Mesenchymal stem cell of adipose (primary cell): Measurements from ENCODE around the genes ITPRID2, DNAJC10 and GULP1.

DNA sequence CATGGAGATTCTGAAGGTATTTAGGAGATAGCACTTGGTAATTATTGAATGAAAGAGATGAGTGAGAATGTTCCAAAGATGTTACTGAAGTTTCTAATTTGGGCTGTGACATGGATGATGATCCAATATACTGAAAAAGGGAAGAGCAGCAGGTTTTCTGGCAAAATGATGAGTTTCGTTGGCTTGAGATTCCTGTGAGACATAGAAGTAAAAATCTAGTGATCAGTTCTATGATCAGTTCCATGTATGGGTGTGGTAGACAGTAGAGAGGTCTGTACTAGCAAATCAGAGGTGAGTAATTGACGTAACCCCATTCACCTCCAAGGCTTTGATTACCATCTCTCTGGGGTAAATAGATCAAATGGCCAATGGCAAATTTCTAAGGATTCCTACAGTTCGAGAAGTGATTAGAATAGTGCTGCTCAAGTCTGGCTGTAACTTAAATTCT lies 6.3 kb downstream of the ITGA4 start:
- CAGE, long polyA plus RNA, result no peak

DNA sequence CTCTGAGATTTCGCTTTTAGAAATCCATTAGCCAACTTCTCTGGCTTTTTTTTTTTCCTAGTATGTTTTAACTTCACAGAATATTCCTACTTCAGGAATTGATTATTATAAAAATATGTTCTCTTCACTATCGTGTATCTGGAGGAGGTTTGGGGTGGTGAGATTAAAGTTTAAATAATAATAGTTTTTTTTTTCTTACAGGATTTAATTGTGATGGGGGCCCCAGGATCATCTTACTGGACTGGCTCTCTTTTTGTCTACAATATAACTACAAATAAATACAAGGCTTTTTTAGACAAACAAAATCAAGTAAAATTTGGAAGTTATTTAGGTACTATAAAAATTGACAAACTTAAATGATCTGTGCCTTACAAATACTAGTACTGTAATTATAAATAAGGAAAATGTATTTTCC lies 22.8 kb downstream of the ITGA4 start:
- CAGE, long polyA plus RNA, result no peak

DNA sequence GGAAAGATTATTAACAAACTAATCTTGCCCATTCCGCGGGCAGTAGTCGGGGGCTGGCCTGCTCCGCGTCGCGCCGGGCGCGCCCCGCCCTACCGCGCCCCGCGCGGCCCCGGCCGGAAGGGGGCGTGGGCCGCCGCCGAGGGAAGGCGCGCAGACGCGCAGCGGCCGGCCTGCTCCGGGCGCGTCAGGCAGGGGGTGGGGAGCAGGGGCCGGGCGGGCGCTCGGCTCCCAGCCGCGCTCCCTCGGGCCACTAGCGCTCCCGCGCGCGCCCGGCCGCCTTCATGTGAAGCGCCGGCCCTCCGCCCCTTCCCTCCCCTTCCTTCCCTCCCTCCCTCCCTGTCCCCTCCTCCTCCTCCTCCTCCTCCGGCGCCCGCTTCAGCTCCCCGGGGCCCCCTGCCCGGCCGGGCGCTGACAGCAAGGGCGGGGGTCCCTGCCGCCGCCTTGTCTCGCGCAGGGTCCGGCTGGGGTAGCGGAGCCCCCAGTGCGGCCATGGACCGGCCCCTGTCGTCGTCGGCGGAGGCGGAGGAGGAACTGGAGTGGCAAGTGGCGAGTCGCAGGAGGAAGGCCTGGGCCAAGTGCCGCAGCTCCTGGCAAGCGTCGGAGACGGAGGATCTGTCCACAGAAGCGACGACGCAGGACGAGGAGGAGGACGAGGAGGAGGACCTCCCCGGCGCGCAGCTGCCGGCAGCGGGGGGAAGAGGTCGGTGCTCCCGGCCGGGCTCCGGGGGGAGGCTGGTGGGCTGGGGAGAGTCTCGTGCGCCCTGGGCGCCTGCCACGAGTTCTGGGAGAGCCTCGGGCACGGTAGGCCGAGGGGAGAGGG lies at the start of gene ITPRID2:
ITPRID2 (plus strand) TSS at position 153 of the 820 bp plus-strand sequence.
- CAGE, long polyA plus RNA, result no peak

DNA sequence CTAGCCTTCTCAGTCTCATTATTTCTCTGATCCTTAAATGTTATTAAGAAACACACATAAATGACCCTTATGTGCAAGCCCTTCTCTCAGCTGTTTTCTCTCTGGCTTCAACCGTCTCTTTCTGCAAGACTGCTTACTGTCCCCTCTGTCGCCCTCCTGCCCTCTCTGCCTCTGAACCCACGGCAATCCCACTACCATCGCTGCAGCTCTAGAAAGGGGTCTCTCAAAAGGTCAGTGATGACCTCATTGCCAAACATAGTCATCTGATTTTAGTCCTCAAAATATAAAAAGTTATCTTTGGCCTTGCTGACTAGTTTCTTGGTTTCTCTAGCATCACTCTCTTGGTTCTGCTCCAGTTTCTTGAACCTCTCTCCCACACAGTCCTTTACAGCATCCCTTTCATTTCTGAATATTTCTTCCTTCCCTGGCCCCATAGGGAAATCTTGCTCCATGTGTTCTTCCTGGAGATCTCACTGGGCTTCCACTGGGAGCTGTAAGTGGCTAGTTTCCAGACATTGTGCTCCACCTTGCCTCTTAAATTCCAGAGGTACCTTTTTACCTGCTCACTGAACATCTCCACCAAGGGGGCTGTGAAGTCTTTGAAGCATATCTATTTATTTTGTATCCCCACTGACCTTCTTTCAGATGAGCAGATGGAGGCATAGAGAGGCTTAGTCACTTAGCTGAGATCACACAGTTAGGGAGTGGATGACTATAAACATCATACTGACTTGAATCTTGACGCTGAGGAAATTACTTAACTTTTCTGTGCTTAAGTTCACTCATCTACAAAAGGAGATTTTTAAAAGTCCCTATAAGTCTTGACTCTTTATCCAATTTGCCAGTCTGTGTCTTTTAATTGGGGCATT lies 96.1 kb downstream of the PDE1A start:
- CAGE, long polyA plus RNA, result no peak

DNA sequence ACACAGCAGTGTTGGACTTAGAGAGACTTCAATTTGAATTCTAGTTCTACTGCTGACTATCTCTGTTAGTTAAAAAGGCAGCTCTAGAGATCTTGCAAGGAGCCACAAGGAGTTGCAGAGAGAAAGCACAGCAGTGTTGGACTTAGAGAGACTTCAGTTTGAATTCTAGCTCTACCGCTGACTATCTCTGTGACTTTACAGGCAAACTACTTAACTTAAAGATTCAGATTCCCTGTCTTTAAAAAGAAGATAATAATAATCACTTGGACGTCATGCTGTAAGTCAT lies 131.9 kb upstream of the DNAJC10 start:
- CAGE, long polyA plus RNA, result no peak

GRCh38 chr2:182715705-182716714 lies at the start of gene DNAJC10:
Gene DNAJC10, plus strand, starts transcription at chr2:182716257.
- CAGE, long polyA plus RNA, result no peak

DNA sequence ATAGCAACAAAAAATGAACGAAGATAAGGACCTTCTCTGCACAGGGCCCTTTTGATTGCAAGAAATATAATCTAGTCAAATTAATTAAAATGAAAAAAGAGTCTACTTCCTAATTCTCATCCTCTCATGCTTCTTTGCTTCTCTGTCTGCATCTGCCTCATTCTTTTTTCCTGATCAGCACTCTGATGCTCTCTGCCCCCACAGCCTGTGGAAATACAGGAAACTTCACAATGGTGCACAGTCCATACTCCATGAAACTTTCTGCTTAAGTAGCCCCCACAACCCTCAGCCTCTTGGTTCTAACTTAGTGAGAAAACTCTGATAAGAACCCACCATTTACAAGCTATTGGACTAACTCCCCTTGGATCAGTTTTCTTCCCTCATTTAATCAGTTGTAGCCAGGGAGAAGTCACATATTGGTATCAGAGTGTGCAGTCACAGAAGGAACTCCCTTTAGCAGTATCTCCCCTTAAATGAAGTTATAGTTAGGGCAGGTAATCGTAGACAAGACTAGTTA lies 47.3 kb upstream of the FRZB start:
- CAGE, long polyA plus RNA, result no peak

- CAGE, long polyA plus RNA, result no peak
These were observed 43.7 kb downstream of the FSIP2 start for GRCh38 chr2:185782357-185782630.

GRCh38 chr2:186607612-186608180 lies 17.8 kb downstream of the ITGAV start:
- CAGE, long polyA plus RNA, result no peak

DNA sequence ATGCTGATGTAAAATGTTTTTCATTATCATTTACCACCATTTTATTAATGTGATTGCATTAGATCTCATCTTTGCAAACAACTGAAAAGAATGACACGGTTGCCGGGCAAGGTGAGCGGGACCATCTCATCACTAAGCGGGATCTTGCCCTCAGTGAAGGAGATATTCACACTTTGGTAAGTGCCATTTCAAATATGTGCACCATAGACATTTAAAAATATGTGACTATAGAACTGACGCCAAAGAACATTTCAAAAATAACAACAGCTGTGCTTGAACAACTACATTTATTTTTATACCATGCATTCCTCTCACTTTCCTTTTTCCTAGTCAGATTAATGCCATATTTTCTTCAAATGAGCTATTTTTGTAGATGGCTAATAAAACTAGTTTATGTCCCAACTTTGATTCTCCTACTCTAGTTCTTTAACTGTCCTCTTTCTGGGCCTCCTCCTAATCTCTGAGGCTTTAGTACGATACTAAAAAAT lies 24.2 kb upstream of the FAM171B start:
- CAGE, long polyA plus RNA, result no peak

DNA sequence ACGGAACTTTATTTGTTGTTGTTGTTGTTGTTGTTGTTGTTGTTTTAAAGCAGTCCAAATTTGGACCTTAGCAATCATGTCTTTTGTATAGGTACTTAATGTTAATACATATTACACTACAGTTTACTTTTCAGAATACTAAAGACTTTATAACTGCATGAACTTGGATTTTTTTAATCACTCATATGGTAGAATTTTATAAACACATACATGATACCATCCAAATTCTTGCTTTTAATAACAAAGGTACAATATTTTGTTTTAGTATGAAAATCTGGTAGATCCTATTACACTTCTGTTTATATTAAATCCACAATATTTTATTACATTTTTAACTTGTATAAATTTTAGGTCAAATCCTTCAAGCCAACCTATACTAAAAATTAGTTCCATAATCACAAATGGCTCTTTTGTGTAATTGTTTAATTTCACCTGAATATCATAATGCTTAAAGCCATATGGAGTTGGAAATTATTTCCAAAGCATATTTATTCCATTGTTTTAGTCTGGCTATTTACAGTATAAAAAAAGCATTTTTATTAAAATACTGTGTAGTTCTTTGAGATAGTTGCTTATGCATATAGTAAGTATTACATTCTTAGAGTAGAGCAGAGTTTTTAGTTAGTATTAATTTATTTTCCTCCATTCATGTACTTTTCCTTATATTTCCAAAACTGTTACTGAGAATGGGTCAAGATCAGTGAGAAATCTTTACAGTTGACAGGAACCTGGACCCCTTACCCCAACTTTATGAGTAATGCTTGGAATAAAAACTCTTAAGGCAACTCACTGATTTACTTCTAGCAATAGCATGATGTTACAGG lies 16.0 kb upstream of the FAM171B start:
- CAGE, long polyA plus RNA, result no peak

GRCh38 chr2:186951744-186952043 lies 102.7 kb upstream of the ZSWIM2 start:
- CAGE, long polyA plus RNA, result no peak

DNA sequence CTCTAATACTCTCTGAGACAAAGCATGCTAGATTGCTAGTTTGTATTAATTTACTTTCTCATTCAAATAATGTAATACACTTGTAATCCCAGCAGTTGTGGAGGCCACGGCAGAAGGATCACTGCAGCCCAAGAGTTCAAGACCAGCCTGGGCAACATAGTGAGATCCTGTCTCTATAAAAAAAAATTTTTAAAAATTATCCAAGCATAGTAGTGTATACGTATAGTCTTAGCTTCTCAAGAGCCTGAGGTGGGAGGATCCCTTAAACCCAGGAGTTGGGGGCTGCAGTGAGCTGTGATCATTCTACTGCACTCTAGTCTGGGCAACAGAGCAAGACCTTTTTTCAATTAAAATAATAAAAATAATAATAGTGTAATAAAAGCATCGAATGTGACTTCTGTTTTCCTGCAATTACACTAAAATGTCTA lies 90.0 kb downstream of the CALCRL start:
- CAGE, long polyA plus RNA, result no peak

DNA sequence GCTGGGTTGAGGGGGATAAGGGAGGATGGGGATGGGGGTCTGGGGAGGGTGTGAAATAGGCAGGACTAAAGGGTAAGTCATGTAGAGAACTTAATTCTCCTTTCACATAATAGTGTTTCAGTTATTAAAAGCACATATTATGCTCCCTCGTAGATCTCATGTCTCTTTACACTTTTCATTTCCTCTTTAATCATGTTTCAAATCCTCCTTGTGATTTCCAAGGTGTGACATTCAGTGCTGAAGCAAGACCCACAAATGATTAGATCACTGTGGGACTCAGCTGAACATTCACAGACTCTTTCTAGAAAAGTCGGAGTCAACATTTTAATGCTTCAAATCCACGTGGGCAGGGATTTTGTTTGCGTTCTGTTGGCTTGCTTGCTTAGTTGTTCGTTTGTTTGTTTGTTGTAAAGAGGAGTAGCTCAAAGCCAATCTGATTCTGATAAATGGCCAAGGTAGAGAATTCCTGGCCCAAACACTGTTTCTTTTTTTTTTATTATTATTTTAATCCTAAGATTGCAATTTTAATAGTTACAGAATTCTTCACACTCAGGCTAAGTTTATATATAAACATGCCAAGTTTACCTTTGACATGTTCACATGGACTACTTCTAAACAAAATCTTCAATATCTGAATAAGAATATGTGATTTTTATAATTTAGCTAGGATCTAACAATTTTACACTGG lies 34.9 kb upstream of the CALCRL start:
- CAGE, long polyA plus RNA, result no peak

- CAGE, long polyA plus RNA, result no peak
These were observed 13.1 kb downstream of the TFPI start for GRCh38 chr2:187541030-187541592.

- CAGE, long polyA plus RNA, result no peak
These were observed 259.5 kb upstream of the GULP1 start for GRCh38 chr2:188032218-188032626.

DNA sequence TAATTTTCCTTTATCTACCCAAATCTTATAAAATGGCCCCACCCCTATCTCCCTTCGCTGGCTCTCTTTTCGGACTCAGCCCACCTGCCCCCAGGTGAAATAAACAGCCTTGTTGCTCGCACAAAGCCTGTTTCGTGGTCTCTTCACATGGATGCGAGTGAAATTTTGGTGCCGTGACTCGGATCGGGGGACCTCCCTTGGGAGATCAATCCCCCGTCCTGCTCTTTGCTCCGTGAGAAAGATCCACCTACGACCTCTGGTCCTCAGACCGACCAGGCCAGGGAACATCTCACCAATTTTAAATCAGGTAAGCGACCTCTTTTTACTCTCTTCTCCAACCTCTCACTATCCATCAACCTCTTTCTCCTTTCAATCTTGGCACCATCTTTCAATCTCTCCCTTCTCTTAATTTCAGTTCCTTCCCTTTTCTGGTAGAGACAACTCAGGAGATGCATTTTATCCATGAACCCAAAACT lies 257.9 kb upstream of the GULP1 start:
- CAGE, long polyA plus RNA, result no peak

DNA sequence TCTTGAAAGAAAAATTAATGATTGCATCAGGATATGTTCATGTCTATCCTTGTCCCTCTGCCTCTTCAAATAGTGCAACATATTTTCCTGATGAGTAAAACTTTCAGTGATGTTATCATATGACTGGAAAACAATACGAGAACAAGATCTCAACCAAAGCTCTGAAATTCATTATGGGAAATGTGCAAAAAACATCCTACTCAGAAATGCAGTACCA lies 149.0 kb upstream of the GULP1 start:
- CAGE, long polyA plus RNA, result no peak

DNA sequence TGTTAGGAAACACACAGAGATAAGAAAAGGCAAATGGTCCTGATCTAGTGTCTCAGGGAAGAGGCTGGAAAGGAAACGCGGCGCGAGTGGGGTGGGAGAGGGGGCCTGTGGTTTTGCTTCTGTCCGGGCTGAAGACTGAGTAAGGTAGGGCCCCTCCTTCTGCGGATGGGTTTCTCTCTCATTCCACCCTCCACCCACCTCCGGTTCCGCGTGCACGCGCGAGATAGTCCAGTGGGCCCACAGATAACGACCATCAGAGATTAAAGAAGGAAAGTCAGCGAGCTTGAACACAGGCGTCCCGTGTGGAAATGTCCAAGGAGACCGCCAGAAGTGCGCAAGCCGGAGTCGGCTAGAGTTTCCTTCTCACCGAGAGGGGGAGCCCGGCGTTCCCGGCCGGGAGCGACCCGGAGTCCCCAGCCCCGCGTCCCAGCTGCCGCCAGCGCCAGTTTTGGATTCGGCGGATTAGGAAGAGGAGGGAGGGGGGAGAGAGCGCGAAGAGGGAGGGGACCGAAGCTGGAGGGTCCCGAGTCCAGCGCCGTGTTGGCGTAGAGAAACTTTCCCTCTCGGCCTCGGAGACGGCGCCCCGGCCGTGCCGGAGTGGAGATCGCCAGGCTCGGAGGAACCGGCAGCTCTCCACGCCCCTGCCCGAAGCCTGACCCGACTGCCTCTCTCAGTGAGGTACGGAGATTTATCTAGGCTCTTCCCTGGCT lies at the start of gene GULP1:
GULP1 (plus strand) TSS at position 386 of the 710 bp plus-strand sequence.
- CAGE, long polyA plus RNA, result no peak

DNA sequence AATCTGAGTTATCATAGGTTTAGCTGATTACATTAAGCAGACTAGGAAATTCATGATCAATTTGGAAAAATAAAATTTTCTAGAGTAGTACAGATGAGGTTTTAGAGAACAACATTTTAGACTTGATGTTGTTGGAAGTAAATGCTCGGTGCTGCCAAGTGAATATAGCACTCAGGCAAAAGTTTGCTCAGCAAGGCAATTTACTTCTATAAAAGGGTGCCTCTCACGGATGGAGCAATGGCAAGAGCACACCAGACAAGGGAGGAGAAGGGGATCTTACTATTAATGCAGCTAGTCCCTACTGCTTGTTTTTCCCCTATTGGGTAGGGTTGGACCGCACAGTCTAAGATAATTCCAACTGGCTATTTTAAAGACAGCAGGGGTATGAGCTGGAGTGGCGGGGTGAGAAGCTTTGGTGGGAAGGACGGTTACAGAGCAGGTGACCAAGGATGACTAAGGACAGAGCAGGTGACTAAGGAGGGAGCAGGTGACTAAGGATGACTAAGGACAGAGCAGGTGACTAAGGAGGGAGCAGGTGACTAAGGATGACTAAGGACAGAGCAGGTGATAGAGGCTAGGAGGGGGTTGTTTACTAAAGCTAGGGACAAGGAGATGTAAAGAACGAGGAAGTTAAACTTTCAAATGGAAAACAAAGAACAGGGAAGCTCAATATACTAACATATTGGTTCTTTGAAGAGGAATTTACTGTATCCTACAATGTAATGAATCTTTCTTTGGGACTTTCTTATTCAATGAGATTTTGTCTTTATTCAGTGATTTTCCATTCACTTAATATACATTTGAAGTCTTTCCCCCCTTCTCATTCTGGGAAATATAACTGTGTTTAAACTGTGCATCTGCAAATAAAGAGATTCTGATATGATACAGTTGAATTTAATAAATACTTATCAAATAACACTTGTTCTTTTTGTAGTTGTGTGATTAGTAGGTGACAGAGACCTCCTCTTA lies 7.3 kb downstream of the GULP1 start:
- CAGE, long polyA plus RNA, result no peak